Keratinocyte (primary cell): ENCODE measurements around the genes IRX6 and LPCAT2.

CAGE:
- cytosol, long polyA minus RNA = no peak
- cytosol, long polyA plus RNA = no peak
- long polyA plus RNA = no peak
- nucleus, long polyA minus RNA = no peak
- nucleus, long polyA plus RNA = no peak
These were observed 240.6 kb upstream of the SALL1 start for GRCh38 chr16:51391580-51392190.

CAGE:
- cytosol, long polyA minus RNA = no peak
- cytosol, long polyA plus RNA = no peak
- long polyA plus RNA = no peak
- nucleus, long polyA minus RNA = no peak
- nucleus, long polyA plus RNA = no peak
These were observed 604.1 kb upstream of the SALL1 start for GRCh38 chr16:51755185-51755546.

DNA sequence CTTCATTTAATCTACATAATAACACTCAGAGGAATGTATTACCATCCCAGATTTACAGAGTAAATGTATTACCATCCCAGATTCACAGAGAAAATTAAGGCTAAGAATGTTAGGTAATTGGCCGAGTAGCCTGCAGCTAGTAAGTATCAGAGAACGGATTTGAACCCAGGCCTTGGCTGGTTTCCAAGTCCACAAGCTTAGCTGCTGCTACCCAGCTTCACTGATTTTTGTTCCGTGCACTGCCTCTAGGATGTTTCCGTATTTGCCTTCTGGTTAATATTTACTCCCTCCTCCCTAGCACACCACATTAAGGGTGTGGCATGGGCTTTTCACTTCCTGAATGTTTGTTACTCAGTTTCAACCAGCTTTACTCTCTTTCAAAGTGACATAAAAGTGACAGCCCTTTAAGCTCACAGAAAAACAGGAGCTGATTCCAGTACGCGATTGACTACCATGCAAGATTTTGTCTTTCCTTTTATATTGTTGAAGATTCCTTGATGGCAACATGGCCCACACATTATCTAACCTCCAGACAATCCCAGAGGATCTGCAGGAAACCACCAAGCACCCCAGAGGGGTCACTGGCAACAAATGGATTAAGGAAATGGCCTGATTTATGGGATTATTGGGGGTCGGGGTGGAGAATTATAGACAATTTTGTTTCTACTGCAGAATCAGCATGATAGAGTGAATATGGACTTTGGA is 26.7 kb upstream of the TOX3 start:
CAGE:
- cytosol, long polyA minus RNA = no peak
- cytosol, long polyA plus RNA = no peak
- long polyA plus RNA = no peak
- nucleus, long polyA minus RNA = no peak
- nucleus, long polyA plus RNA = no peak

GRCh38 chr16:52577862-52578741 is 31.2 kb upstream of the TOX3 start:
CAGE:
- cytosol, long polyA minus RNA = no peak
- cytosol, long polyA plus RNA = no peak
- long polyA plus RNA = no peak
- nucleus, long polyA minus RNA = no peak
- nucleus, long polyA plus RNA = no peak

CAGE:
- cytosol, long polyA minus RNA = no peak
- cytosol, long polyA plus RNA = no peak
- long polyA plus RNA = no peak
- nucleus, long polyA minus RNA = no peak
- nucleus, long polyA plus RNA = no peak
These were observed 8.6 kb downstream of the CHD9NB start for GRCh38 chr16:53043930-53044694.

CAGE:
- cytosol, long polyA minus RNA = no peak
- cytosol, long polyA plus RNA = no peak
- long polyA plus RNA = no peak
- nucleus, long polyA minus RNA = no peak
- nucleus, long polyA plus RNA = no peak
These were observed 10.8 kb downstream of the CHD9 start for GRCh38 chr16:53065514-53066038.

CAGE:
- cytosol, long polyA minus RNA = no peak
- cytosol, long polyA plus RNA = no peak
- long polyA plus RNA = no peak
- nucleus, long polyA minus RNA = no peak
- nucleus, long polyA plus RNA = no peak
These were observed 148.1 kb upstream of the RBL2 start for GRCh38 chr16:53286100-53286555.

DNA sequence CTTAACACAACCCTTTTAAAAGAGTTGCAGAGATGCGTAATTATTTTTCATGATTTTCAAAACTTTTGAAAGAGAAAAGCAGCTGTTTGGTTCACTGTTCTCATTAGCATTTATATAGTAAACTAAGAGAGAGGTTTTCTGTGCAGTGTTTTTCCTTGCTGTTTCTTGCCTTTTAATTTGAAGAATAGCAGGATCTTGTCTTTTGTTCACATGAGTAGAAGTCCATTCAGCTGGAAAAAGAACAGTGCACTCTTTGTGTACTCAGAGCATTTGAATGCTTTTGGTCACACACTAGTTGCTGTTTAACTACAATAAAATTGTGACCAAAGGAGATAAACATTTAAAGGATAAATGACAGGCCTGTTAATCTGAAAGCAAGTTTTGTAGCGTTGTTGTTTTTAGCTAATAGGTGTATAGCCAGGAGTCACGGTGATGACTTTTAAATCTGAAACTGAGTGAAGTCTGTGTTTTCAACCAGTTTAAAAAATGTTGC is 52.7 kb downstream of the FTO start:
CAGE:
- cytosol, long polyA minus RNA = no peak
- cytosol, long polyA plus RNA = no peak
- long polyA plus RNA = no peak
- nucleus, long polyA minus RNA = no peak
- nucleus, long polyA plus RNA = no peak

GRCh38 chr16:53991152-53991662 is 287.3 kb downstream of the FTO start:
CAGE:
- cytosol, long polyA minus RNA = no peak
- cytosol, long polyA plus RNA = no peak
- long polyA plus RNA = no peak
- nucleus, long polyA minus RNA = no peak
- nucleus, long polyA plus RNA = no peak

CAGE:
- cytosol, long polyA minus RNA = no peak
- cytosol, long polyA plus RNA = no peak
- long polyA plus RNA = no peak
- nucleus, long polyA minus RNA = no peak
- nucleus, long polyA plus RNA = no peak
These were observed 209.2 kb downstream of the IRX3 start for GRCh38 chr16:54077380-54077850.

DNA sequence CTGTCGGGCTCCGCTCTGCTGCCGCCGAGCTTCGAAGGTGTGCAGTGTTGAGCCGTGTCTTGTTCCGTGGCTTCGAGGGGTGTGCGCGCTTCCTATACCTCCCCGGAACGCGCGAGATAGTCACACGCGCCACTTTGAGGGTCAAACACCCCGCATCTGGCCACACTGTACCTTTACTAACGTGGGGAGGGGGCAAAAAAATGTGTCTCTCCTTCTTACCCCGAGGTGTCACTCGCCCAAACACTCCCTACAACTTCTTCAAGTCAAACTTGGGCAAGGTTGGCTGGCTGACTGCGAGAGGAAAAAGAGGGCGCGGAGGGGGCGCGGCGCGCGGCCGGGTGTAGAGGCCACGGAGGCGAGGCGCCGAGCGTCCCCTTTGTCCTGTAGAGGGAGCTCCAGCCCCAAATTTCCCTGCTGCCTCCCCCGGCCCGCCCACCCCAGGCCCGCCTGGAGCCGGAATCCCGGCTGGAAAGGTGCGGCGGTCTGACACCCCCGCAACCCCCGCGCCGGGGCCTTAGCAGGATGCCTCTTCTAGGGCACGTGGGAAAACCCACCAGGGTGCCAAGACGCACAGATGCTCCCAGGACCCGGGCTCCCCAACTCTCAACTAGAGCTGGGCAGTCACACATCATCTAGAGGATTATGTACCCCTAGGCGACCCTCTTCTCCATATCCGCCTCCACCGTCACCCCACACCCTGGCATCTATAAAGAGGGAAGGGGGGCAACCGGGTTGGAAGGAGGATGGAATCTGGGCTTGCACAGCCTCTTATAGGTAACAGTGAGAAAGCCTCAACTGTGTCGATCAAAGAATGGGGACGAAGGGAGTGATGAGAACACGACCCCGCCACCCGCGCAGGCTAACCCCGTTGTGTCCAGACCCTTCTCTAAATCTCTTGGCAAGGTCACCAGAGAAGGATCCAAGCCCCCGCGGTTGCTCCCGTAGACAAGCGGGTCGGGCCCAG is 4.2 kb downstream of the IRX3 start:
CAGE:
- cytosol, long polyA minus RNA = no peak
- cytosol, long polyA plus RNA = no peak
- long polyA plus RNA = no peak
- nucleus, long polyA minus RNA = no peak
- nucleus, long polyA plus RNA = no peak

DNA sequence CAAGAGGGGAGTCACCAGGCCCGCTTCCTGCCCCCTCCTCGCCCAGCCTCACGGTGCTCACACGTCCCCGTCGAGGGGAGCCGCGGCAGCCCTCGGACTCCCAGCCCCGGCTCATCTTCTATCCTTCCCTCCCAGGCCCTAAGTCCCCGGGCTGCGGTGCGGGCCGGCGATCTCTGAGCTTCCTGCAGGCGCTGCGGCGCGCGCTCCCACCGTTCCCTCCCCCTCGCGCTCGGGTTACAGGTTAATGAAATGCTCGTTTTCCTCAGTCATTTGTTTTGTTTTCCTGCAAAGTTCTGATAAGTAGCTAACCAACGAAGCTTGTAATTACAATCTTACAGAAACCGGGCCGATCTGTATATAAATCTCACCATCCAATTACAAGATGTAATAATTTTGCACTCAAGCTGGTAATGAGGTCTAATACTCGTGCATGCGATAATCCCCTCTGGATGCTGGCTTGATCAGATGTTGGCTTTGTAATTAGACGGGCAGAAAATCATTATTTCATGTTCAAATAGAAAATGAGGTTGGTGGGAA is 3.0 kb upstream of the IRX3 start:
CAGE:
- cytosol, long polyA minus RNA = no peak
- cytosol, long polyA plus RNA = no peak
- long polyA plus RNA = no peak
- nucleus, long polyA minus RNA = no peak
- nucleus, long polyA plus RNA = no peak

DNA sequence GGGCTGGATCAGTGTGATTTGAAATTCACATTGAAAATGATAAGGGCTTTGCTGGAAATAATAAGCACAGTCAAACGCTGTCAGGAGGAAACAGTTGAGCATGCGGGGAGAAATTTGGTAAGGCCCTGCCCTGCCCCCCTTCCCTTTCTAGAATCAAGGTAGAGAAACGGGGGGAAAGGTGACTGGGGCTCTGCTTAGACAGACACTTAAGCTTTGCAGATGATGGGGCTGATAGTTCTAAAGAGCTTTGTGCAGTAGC is 74.3 kb upstream of the IRX3 start:
CAGE:
- cytosol, long polyA minus RNA = no peak
- cytosol, long polyA plus RNA = no peak
- long polyA plus RNA = no peak
- nucleus, long polyA minus RNA = no peak
- nucleus, long polyA plus RNA = no peak

DNA sequence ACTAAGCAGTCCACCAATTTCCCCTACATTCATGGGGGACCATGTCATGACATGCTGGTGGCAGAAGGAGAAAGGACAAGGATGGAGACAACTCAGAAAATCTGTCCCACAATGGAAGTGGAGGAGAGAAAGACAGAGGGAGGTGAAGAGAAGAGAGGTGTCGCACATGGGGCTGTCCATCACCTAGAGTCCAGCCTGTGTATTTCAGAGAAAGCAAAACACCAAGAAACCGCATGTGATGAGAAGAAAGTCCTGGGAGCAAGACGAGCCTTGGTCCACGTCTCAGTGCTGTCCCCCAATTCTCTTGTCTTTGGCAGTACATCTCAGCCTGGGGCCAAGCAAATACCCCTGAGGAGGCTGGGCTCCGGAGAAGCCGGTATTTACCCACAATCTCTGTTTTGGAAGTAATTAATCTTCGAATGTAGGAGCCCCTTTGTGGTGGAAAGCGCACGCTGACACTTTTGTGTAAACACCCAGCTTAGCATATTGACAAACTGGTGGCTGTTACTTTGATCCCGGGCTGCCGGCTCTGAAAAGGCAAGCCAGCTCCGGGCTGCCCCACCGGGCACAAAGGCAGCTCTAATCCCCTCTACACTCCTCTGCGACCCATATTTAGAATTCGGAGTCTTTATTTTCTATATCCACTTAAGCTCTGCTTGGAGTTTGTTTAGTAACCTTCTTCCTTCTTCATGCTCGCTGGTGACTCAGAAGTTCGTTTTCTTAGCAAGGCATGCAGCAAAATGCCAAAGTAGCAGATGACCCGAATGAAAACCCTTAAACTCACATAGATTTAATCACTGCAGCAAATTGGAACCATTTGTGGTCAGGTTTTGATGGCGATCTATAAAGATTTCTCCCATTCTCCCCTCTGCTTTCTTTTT is 143.8 kb upstream of the IRX3 start:
CAGE:
- cytosol, long polyA minus RNA = no peak
- cytosol, long polyA plus RNA = no peak
- long polyA plus RNA = no peak
- nucleus, long polyA minus RNA = no peak
- nucleus, long polyA plus RNA = no peak

DNA sequence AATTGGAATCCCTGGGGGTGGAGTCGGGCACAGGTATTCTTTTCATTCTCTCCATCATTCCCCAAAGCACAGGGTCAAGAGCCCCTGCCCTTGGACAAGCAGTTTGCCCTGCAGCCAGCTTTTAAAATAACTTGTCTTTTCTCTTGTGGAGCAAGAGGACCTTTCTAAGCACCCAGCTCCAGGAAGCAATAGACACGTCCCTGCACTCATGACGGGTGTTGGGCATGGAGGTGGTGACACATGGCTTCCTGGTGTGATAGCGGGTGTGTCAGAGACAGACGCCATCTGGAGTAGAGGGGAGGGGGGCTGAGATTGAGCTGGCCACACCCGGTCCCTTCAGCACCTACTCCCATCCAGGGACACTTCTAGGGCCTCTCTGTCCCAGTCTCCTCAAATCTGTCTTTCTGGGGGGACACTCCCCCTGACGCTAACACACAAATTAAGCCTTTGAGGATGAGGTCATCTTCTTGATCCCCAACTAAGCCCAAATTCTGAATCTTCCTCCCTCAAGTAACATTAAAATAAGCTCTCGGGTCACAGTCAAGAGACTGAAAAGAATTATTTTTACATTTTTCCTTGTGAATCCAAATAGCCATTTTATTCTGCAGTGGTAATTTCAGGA is 216.5 kb upstream of the IRX3 start:
CAGE:
- cytosol, long polyA minus RNA = no peak
- cytosol, long polyA plus RNA = no peak
- long polyA plus RNA = no peak
- nucleus, long polyA minus RNA = no peak
- nucleus, long polyA plus RNA = no peak

DNA sequence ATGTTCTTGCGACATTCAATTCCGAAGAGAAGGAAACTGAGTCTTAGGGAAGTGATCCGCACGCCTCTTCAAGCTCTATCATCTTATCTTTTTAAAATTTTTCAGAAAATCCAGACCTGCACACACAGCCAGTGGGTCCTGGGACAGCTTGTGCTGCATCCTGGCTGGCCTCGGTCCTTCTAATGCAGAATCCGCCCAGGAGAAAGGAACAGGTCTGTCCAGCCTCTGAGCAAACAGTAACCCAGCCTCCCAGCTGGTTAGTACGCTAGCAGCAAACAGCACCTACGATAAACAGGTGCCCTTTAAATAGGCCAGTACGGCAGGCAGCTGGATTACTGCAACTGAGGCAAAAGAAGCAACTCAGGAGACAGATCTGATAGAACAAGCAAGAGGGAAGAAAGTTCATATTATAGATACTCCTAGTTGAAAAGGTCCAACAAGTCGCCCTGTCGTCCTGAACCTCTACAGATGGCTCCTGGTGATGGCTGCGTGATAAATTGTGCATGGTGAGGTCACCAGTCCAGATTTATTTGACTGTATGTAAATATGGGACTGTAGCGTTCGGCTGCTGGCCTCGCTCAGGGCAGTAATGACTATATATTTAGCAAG is 254.3 kb upstream of the IRX3 start:
CAGE:
- cytosol, long polyA minus RNA = no peak
- cytosol, long polyA plus RNA = no peak
- long polyA plus RNA = no peak
- nucleus, long polyA minus RNA = no peak
- nucleus, long polyA plus RNA = no peak

CAGE:
- cytosol, long polyA minus RNA = no peak
- cytosol, long polyA plus RNA = no peak
- long polyA plus RNA = no peak
- nucleus, long polyA minus RNA = no peak
- nucleus, long polyA plus RNA = no peak
These were observed at the start of gene IRX6 for GRCh38 chr16:55323705-55324271. Gene IRX6 (plus strand): TSS chr16:55324203.

DNA sequence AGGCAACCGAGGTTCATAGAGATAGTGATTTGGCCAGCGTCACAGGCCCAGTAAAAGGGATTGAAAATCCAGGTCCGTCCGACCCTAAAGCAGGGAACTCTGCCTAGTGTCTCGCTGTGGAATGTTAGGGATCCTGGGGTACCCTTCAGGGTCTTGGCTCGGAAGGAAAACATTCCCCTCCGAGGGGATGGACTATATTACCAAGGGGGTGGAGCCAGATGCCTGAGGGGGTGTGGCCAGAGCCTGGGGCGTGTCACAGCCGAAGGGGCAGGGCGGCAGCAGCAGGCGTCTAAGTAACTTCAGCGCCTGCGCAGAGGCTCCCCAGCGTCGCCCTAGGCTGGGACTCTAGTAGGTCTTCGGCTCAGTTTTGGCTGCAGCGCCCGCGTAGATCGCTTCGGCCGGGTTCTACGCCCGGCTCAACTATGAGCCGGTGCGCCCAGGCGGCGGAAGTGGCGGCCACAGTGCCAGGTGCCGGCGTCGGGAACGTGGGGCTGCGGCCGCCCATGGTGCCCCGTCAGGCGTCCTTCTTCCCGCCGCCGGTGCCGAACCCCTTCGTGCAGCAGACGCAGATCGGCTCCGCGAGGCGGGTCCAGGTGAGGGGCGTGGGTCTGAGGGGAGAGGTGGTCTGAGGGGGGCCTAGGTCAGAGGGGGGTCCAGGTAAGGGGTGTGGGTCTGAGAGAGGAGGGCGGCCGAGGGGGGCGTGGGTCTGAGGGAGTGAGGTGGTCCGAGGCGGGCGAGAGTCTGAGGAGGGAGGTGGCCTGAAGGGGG is at the start of gene LPCAT2:
LPCAT2 (plus strand) TSS at position 313 of the 768 bp plus-strand sequence.
CAGE:
- cytosol, long polyA minus RNA = start-site peak on the plus strand centred at position 356 of the sequence, 17 bp wide, 32 reads
- cytosol, long polyA plus RNA = start-site peak on the plus strand centred at position 342 of the sequence, 66 bp wide, 85 and 45 reads in 2 replicates
- long polyA plus RNA = start-site peak on the plus strand centred at position 329 of the sequence, 109 bp wide, 69 and 69 reads in 2 replicates
- nucleus, long polyA minus RNA = start-site peak on the plus strand centred at position 352 of the sequence, 34 bp wide, 210 reads
- nucleus, long polyA plus RNA = start-site peak on the plus strand centred at position 338 of the sequence, 54 bp wide, 131 and 381 reads in 2 replicates

GRCh38 chr16:55709668-55710014 is 53.9 kb downstream of the SLC6A2 start:
CAGE:
- cytosol, long polyA minus RNA = no peak
- cytosol, long polyA plus RNA = no peak
- long polyA plus RNA = no peak
- nucleus, long polyA minus RNA = no peak
- nucleus, long polyA plus RNA = no peak

DNA sequence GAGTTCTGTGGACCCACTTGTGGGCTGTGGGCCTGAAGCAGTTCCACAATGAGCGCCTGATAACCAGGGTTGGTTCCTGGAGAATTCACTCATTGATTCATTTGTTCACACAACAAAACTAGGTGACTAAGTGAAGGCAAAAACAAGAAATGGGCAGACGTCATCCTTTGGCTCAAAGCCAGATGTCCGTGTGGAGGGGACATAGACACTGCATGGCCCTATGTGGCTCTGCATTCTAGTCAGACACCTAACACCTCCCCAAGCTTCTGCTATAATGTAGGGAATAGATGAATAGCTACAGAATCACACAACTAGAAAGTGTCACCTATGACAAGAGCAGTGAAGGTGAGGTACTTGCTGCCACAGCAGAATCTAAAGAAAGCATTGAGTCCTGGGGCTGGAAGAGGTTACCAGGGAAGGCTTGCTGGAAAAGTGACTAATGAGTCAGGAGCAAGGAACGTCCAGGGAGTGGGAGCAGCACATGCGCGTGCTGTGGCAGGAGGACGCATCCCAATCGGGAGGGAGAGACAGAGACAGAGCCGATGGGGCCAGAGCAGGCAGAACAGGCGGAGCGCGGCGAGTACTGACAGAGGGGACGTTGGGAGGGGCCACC is 58.9 kb downstream of the CES1 start:
CAGE:
- cytosol, long polyA minus RNA = no peak
- cytosol, long polyA plus RNA = no peak
- long polyA plus RNA = no peak
- nucleus, long polyA minus RNA = no peak
- nucleus, long polyA plus RNA = no peak